Adrenal gland (tissue), 7 donors: ENCODE measurements around a stretch of chr6.

DNA sequence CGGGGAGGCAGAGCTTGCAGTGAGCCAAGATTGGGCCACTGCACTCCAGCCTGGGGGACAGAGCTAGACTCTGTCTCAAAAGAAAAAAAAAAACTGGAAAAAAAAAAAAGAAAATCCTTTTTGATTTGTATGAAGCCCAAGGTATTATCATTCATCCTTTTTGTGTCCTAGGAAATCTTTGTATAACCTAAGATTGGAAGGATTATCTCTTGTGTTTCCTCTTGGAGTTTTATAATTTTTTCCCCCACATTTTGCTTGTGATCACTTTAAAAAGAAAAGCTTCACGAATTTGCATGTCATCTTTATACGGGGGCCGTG, 78.2 kb downstream of the JARID2 start:
- PRO-cap, 3 experiments: no peak in any of the 3 experiments
- RAMPAGE, long total RNA, 4 experiments: no peak in any of the 4 experiments
- RRBS: no CpG with 5 or more reads among the region's 4 CpGs

DNA sequence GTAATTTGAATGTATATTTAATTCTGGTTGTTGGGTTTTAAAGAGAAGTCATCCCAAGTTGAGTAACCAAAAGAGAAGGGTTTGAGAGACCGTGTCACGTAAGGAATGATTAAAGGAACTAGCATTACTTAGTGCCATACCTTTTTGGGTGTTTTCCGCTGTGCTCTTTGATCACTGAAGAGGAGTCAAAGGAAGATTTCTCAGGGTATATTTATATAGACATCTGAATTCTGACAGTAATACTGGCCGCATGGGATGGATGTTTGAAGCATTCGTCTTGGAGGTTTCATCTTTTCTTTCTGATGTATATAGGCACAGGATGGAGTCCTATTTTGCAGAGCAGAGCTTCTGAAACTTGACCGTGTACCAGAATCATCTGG, 122.6 kb downstream of the JARID2 start:
- PRO-cap, 3 experiments: no peak in any of the 3 experiments
- RAMPAGE, long total RNA, 4 experiments: no peak in any of the 4 experiments
- RRBS: no CpG with 5 or more reads among the region's 6 CpGs

DNA sequence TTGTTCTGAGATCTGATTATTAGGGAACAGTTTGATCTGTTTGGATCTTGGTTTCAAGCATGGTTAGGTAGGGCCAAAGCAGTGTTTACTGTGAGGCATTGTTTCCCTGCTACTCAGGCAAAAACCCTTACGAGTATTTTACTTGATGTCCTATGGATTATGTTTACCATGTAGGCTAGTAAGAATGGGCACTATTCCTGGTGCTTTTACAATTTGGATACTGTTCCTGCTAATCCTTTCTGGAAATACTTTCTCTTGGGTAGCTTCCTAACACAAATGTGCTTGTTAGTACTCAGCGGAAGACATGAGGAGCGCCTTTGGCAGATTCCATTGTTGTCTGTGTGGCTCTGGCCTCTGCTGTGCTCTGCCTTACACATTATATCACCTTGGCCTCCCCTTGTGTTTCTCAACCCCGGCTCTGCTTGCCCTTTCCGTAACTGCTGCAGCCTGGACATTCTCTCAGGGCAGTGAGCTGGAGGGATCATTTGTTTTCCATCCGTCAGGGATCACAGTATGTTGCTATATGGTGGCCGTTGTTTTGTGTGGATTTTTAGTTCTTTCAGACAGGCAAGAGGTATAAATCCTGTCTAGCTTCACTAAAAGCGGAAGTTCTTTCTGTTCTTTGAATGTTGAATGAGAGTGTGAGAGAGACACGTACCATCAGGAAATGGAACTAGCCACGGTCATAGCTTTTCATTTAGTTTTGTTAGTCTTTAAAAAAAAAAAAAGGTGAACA, 175.0 kb downstream of the JARID2 start:
- PRO-cap, 3 experiments: no peak in any of the 3 experiments
- RAMPAGE, long total RNA, 4 experiments: no peak in any of the 4 experiments
- RRBS: no CpG with 5 or more reads among the region's 10 CpGs

DNA sequence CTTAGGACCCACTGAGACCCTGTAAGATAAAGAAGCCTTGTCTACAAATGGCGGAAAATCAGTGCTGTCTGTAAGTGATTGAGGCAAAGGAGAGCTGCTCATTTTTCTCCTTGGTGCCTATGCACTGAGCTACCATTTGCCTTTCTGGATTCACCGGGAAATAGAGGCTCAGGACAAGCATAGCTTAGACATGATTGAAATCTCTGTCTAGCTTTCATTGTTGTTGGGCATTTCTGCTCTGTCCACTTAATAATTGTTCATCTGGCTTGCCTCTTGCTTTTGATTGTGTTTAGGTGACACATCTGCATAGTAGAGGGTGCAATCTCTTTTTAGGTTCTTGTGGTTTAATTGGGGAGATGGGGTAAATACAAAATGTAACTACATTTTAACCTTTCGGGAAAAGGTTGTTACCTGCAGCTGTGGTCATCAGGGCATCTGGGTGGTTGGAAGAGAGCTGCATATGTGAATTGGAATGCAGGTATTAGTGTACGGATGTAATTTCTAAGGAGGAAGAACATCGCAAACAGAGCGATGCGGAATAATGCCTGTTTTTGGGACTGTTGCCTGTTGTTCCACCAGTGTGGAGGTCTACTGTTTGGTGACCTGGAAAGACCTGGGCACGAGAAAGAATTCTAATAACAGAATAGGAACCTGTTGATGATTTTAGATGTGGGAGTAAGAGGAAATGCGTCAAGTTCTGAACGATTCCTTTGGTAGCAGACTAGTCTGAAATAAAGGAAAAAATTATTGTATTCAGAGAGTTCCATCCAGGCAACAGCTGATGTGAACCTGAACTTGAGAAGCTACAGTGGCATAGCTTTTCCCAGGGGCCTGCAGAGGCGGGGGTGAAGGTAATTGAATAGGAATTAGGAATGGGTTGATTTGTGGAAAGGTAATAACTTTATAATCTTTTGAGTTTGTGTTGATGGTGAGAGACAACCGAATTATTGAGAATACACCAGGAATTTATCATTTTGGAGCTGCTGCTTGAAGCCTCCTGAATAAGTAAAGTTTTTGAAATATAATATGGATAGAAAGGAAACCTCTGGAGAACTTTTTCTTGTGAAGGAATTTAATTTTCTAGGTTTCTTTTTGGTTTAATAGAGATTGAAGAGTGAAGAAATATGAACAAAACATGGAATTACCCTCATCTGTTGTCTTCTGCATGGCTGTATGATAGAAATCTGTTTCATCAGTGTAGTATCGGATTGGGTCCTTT, 192.1 kb downstream of the DTNBP1 start:
- PRO-cap, 3 experiments: no peak in any of the 3 experiments
- RAMPAGE, long total RNA, 4 experiments: no peak in any of the 4 experiments
- RRBS: no CpG with 5 or more reads among the region's 13 CpGs

GRCh38 chr6:15500475-15500753, 162.4 kb downstream of the DTNBP1 start:
- PRO-cap, 3 experiments: no peak in any of the 3 experiments
- RAMPAGE, long total RNA, 4 experiments: no peak in any of the 4 experiments
- RRBS: no CpG with 5 or more reads among the region's 7 CpGs

DNA sequence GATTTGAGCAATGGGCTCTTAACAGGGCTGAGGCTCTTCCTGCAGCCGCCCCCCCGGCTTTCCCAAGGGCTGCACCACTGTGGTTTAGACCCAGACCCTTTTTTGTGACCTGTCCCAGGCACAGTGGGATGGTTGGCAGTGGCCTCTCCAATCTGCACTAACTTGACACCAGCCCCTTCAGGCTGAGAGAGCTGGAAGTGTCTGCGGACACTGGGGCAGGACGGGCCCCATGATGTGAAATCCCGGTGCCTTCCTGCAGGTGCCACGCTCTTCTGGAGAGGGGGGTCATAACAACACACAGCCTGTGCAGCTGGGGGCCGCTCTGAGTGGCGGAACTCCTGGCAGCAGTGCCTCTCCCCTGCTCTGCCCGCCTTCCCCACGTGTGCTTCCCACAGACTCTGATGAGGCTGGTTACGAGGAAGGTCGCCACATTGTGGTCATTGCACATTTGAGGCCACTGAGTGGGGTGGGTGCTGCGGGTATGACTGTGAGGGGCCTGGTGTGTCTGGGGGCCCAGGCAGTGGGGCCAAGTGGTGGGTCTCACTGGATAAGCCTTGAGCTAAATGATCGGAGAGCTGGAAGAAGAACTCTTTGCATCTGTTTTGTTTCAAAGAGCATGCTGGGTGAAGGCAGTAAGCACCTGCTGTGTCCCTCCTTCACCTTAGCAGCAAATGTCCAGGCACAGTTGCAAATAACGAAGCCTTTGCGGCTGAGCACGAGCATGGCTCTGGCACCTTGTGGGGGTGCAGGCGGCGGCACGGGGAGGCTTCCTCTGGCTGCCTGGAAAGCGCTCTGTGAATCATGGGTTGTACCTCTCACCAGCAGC, 145.1 kb downstream of the DTNBP1 start:
- PRO-cap, 3 experiments: no peak in any of the 3 experiments
- RAMPAGE, long total RNA, 4 experiments: no peak in any of the 4 experiments
- RRBS: no CpG with 5 or more reads among the region's 21 CpGs

- PRO-cap, 3 experiments: no peak in any of the 3 experiments
- RAMPAGE, long total RNA, 4 experiments: no peak in any of the 4 experiments
- RRBS: no CpG with 5 or more reads among the region's 8 CpGs
Observed at GRCh38 chr6:15887268-15887893, 224.6 kb upstream of the DTNBP1 start.

GRCh38 chr6:16130154-16130767, 1.4 kb downstream of the MYLIP start:
- PRO-cap, 3 experiments: peak in 1 of 3 experiments; most common plus-strand start chr6:16130427 (in 1); most common minus-strand start chr6:16130245 (in 1)
- RAMPAGE, long total RNA, 4 experiments: no peak in any of the 4 experiments
- RRBS: no CpG with 5 or more reads among the region's 12 CpGs

- PRO-cap, 3 experiments: no peak in any of the 3 experiments
- RAMPAGE, long total RNA, 4 experiments: start-site peak on the plus strand in 1 of 4 experiments, at chr6:16145029-16145049 at its widest, 10 reads per replicate
- RRBS: no CpG with 5 or more reads among the region's 25 CpGs
Observed at GRCh38 chr6:16144380-16145804, 16.0 kb downstream of the MYLIP start.

- PRO-cap, 3 experiments: peak in 1 of 3 experiments; most common plus-strand start chr6:16146679 (in 1)
- RAMPAGE, long total RNA, 4 experiments: start-site peak on the plus strand in 1 of 4 experiments, at chr6:16147156-16147263 at its widest, 9 reads per replicate
- RRBS: no CpG with 5 or more reads among the region's 13 CpGs
Observed at GRCh38 chr6:16146385-16147424, 17.8 kb downstream of the MYLIP start.

DNA sequence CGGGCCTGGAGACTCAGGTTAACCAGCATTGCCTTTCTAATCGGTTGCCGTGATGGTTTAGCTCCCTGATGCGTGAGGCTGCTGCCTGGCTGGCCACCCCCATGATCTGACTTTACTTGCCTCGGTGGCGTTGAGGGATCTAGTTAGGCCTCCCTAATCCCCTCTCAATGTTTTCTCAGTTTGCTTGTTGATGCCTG, 2.4 kb downstream of the GMPR start:
- PRO-cap, 3 experiments: no peak in any of the 3 experiments
- RAMPAGE, long total RNA, 4 experiments: no peak in any of the 4 experiments
- RRBS: no CpG with 5 or more reads among the region's 6 CpGs

- PRO-cap, 3 experiments: no peak in any of the 3 experiments
- RAMPAGE, long total RNA, 4 experiments: no peak in any of the 4 experiments
- RRBS: no CpG with 5 or more reads among the region's 13 CpGs
Observed at GRCh38 chr6:16260759-16261562, 22.6 kb downstream of the GMPR start.

GRCh38 chr6:16277152-16278218, 39.1 kb downstream of the GMPR start:
- PRO-cap, 3 experiments: no peak in any of the 3 experiments
- RAMPAGE, long total RNA, 4 experiments: no peak in any of the 4 experiments
- RRBS: 72% methylated on average over 4 of the region's 17 CpGs

GRCh38 chr6:16416660-16417079, 178.3 kb downstream of the GMPR start:
- PRO-cap, 3 experiments: no peak in any of the 3 experiments
- RAMPAGE, long total RNA, 4 experiments: no peak in any of the 4 experiments
- RRBS: no CpG with 5 or more reads among the region's 6 CpGs

DNA sequence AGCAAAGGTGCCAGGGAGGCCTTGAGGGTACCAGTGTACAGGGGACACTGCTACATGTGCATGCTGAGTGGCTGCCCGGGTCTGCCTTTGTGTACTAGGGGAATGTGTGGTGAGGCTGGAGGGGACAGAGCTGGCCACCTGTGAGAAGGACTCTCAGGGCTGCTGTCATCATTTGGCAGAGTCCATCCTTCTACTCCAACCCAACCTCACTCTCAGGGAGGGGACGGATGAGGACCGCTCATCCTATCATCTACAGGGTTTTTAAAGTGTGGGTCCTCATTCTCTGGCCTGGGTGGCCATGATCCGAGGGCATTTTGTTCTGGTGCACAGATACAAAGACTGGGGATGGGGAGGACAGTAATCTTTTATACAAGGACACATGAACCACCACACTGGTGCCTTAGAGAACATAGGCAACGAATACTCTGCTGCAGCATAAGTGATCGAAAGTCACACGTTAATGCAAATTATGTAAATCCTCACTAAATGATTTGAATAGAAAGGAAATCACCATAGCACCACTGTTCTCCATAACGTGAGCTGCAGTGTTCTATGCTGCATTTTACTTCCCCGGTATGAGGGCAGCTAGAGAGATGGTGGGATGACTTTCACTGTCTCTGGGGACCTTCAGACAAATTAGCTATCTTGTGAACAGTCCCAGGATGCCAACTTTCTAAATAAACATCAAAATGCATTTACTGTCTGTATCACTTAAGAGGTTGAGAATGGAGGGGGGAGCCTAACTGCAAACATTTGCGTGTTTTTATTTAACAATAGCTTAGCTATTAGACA, 181.5 kb downstream of the GMPR start:
- PRO-cap, 3 experiments: no peak in any of the 3 experiments
- RAMPAGE, long total RNA, 4 experiments: no peak in any of the 4 experiments
- RRBS: no CpG with 5 or more reads among the region's 10 CpGs

GRCh38 chr6:16541316-16541489, 220.1 kb downstream of the ATXN1 start:
- PRO-cap, 3 experiments: no peak in any of the 3 experiments
- RAMPAGE, long total RNA, 4 experiments: no peak in any of the 4 experiments
- RRBS: no CpG with 5 or more reads among the region's 2 CpGs

- PRO-cap, 3 experiments: no peak in any of the 3 experiments
- RAMPAGE, long total RNA, 4 experiments: no peak in any of the 4 experiments
- RRBS: no CpG with 5 or more reads among the region's 12 CpGs
Observed at GRCh38 chr6:16583072-16583896, 178.0 kb downstream of the ATXN1 start.

GRCh38 chr6:16670071-16670734, 91.1 kb downstream of the ATXN1 start:
- PRO-cap, 3 experiments: no peak in any of the 3 experiments
- RAMPAGE, long total RNA, 4 experiments: no peak in any of the 4 experiments
- RRBS: no CpG with 5 or more reads among the region's 5 CpGs

- PRO-cap, 3 experiments: no peak in any of the 3 experiments
- RAMPAGE, long total RNA, 4 experiments: no peak in any of the 4 experiments
- RRBS: no CpG with 5 or more reads among the region's 4 CpGs
Observed at GRCh38 chr6:16685060-16685772, 76.0 kb downstream of the ATXN1 start.

DNA sequence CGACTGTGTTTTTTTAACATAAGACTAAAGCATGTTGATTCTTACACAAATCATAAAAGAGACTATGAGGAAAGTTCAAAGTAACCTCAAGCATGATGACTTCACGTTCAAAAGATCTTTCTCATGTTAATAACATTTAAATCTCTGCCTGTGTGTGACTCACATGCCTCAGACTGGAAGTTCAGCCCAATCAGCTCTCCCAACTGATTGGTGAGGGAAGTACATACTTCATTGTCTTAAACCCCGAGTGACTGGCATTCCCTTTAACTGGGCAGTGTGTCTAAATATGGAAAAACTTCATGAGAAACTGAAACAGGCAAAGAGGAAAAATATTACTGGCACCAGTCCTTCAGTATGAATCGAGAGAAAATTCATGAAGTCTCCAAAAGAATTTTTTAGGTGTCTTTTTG, 37.3 kb downstream of the ATXN1 start:
- PRO-cap, 3 experiments: no peak in any of the 3 experiments
- RAMPAGE, long total RNA, 4 experiments: no peak in any of the 4 experiments
- RRBS: no CpG with 5 or more reads among the region's 4 CpGs